Diencephalon (tissue), 2 donors: ENCODE results near the genes TOMM20 and TBCE.

GRCh38 chr1:234696025-234696258 lies 86.0 kb upstream of the IRF2BP2 start:
- RAMPAGE, long total RNA, result no peak

GRCh38 chr1:234716322-234717529 lies 106.7 kb upstream of the IRF2BP2 start:
- RAMPAGE, long total RNA, result no peak

DNA sequence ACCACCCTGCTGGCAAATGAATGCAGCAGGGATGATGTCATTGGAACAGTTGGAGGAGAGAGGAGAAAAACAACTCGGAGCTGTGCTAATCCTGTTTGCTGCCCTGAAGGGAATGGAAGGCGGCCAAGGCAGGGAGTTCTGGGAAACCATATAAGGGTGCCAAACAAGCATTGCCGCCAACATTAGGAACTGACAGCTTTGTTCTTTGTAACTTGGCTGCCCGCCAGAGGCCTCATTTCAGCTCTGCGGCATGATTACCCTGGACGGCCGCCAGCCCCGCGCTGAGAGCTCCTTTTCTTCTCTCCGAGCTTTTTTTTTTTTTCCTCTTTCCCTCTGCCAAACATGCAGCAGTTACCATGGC lies 114.2 kb upstream of the IRF2BP2 start:
- RAMPAGE, long total RNA, result no peak

- RAMPAGE, long total RNA, result no peak
These were observed 145.4 kb upstream of the IRF2BP2 start for GRCh38 chr1:234755227-234755881.

GRCh38 chr1:234768176-234768634 lies 158.2 kb upstream of the IRF2BP2 start:
- RAMPAGE, long total RNA, result no peak

DNA sequence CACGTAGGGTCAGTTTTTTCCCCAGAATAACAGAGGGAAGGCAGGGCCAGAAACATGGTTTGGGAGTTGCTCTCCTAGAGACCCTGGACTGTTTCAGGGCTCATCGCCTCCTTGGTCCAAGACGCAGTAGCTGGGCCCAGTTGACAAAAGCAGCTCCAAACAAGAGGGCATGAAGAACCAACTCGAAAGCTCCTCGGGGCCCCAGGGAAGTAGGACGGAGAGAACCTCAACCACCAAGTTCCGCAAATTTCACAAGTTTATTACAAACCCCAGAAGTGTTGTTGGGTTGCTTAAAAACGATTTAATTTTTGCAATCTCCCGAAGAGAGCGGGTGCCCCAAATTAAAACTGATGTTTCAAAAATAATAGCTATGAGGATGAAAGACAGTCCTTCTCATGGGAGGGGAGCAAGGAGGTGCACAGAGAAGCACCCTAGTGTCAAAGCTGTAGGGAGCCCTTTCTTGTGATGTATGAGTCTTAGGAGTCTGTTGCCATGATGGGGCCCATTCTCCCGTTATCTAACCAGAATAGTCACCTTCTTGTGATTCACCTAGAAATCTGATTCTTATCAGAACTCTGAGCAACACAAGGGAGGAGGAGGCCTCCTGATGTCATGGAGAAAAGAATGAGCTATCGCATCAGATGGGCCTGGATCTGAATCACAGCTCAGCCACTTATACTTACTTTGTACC lies 165.6 kb upstream of the IRF2BP2 start:
- RAMPAGE, long total RNA, result no peak

DNA sequence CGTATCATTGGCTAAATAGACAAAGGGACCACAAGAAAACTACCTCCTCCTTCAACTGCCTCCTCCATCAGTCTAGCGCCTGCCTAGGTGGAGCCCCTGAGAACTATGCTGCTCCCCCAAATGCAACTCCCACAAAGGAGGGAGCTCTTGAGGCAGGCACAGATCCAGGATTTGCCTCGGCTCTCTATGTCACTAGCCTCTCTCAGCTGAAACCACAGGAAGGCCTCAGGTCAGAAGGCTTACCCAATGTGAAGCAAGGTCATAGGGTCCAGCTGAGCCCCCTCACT lies 148.3 kb downstream of the TOMM20 start:
- RAMPAGE, long total RNA, result no peak

DNA sequence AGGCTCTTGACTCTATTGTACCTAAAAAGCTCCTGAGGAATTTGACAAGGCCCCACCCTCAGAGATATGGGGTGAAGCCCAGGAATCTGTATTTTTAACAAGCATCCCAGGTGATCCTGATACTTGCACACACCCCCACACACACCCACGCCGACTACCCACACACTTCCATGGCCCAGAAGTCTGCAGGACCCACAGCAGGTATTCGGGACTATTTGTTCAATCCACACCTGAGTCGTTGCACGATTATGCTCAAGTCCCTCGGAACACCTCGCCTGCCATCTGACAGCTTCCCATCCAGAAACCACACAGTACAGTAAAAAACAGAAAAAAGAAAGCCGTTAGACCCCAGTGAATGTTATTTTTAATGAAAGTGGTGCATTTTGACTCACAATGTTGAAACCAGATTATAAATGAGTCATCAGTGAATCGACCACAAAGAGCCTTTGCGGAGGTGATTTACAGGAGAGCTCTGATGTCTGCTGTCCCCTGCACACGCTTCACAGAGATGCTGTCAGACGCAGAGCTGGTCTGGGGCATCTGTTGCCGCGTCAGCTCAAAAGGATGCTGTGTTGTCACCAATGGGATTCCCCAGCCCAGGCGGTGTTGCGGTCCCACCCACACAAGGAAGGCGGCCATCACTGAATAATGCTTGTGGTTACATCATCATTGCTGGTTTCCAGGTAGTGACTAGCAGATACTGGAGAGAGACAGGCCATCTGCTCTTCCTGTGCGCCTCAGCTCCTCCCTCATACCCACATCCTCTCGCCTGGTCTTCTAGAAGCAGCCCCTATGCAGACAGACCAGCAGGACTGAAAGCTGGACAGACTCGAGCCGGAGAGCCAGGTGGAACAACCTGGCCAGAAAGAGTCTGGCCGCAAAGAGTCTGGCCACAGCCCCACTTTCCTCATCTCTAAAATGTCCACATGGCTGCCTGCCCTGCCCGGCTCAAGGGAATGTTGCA lies 116.9 kb downstream of the TOMM20 start:
- RAMPAGE, long total RNA, result no peak

- RAMPAGE, long total RNA, result no peak
These were observed 53.7 kb downstream of the TOMM20 start for GRCh38 chr1:235074698-235075546.

GRCh38 chr1:235075547-235075904 lies 53.1 kb downstream of the TOMM20 start:
- RAMPAGE, long total RNA, result no peak

GRCh38 chr1:235076084-235076363 lies 52.6 kb downstream of the TOMM20 start:
- RAMPAGE, long total RNA, result no peak

- RAMPAGE, long total RNA, result start-site peak on the minus strand at chr1:235128798-235128922, 814 and 515 reads in 2 replicates
These were observed at the start of gene TOMM20 for GRCh38 chr1:235128410-235129345. Gene TOMM20, minus strand, starts transcription at chr1:235128837.

GRCh38 chr1:235313393-235313736 lies 14.6 kb downstream of the ARID4B start:
- RAMPAGE, long total RNA, result no peak

DNA sequence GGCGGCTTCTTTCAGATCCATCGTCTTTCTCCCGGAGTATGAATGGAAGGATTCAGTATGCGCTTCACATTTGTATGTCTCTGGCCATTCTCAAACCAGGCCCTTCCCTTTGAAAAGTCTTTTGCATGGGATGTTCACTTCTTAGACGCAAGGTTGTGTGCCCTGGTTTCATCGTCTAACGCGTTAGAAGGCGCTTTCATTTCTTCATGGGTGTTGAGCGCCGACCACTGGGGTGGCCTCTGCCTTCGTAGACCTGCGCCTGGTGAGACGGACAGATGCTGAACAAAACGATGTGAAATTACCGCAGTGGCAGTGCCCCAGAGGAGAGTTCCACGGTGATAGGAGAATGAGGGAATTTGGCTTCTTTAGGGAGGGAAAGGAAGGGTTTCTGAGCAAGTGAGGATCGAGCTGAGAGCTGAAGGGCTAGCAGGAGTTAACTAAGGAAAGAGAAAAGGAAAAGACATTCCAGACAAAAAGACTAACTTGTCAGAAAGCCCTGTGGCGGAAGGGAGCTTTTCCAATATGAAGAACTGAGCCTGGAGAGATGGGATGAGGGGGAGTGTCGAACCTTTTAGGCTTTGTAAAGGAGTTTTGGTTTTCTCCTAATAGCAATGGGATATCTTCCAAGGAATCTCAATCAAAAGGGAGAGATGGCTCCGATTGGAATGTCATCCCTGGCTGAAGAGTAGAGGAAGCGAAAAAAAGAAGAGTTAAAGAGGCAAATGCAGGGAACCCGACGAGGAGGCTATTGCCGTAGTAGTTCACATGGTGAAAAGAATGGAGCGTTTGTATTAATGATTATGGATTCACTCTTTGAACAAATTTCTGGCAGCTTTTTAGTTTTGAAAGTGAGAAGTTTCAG lies 973 bp downstream of the GGPS1 start:
- RAMPAGE, long total RNA, result no peak

- RAMPAGE, long total RNA, result start-site peak on the plus strand at chr1:235367386-235367472, 2,230 and 1,531 reads in 2 replicates
These were observed at the start of gene TBCE for GRCh38 chr1:235366998-235367834. Gene TBCE, plus strand, starts transcription at chr1:235367427.

DNA sequence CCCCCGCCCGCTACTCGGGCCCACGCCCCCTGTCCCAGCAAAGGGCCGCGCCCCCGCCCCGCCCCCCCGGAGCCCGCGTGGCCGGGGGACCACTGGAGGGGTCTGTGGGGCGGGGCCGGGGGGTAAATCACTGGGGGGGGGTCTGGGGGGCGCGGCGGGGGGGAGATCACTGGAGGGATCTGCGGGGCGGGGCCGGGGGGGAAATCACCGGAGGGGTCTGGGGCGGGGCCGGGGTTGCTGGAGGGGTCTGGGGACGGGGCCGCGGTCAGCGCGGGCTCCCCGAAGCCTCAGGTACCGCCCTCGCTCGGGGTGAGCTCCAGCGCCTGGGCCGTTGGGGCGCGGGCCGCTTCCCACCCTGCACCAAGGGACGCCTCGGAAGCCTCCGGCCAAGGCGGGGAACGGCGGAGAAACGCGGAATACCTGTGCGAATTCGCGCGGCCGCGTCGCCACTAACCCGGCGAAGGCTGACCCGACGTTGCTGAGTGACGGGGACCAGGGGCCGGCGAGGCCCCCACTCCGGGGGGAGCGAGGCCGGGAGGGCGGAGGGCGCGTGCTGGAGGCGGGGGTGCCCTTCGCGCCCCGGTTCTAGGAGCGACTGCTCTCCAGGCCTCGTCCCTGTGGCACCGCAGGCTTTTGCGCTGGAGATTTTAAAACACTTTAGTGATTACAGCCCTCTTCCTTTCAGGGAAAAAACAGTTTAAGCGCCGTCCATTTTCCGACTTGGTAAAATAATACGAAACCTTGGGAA lies 719 bp upstream of the GNG4 start:
- RAMPAGE, long total RNA, result no peak

GRCh38 chr1:235917211-235917840 lies 50.6 kb upstream of the LYST start:
- RAMPAGE, long total RNA, result no peak

GRCh38 chr1:235971365-235972393 lies 93.2 kb downstream of the NID1 start:
- RAMPAGE, long total RNA, result no peak

GRCh38 chr1:236160168-236160444 lies 17.8 kb downstream of the GPR137B start:
- RAMPAGE, long total RNA, result no peak

DNA sequence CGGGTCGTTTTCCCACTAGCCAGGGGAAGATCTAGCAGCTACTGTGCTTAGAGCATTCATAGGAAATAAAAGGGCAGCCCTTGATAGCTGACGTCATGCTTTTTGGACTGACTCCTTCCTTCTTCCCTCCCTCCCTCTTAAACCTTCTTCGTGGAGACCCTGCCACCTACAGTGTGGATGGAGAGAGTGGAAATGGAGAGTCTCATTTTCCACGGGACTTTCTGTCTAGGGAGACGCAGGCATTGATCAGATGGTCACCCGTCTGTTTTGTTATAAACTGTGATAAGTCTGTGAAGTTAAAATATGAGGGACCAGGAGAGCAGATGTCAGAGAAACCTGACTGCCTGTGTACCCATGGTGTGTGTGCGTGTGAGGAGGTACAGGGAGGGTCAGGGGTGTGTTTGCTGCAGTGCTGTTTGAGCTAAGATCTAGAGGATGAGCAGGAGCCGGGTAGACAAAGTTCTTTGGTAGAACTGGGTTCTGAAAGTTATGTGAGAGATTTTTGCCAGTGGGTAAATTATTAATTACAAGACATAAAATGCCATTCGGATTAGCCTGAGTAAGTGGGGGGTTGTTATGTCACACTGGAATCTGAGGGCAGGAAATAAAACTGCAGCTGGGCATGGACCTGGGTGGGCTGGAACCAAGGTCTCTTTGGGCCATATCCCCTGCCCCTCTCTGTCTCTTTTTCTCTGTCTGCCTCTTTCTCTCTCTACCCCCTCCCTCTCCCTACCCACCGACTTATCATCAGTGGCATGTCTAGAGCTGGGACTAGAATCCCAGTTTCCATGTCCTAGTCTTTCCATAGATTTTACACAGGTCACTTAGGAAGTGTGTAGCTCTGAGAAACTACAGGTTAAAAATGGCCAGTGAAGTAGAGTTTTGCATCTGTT lies 34.5 kb downstream of the GPR137B start:
- RAMPAGE, long total RNA, result no peak